ENCODE results near the gene MAPK13.

GRCh38 chr6:36120171-36120869 is 10.0 kb upstream of the MAPK13 start:
- PRO-cap: unidirectional peak, plus-strand start at chr6:36120807

DNA sequence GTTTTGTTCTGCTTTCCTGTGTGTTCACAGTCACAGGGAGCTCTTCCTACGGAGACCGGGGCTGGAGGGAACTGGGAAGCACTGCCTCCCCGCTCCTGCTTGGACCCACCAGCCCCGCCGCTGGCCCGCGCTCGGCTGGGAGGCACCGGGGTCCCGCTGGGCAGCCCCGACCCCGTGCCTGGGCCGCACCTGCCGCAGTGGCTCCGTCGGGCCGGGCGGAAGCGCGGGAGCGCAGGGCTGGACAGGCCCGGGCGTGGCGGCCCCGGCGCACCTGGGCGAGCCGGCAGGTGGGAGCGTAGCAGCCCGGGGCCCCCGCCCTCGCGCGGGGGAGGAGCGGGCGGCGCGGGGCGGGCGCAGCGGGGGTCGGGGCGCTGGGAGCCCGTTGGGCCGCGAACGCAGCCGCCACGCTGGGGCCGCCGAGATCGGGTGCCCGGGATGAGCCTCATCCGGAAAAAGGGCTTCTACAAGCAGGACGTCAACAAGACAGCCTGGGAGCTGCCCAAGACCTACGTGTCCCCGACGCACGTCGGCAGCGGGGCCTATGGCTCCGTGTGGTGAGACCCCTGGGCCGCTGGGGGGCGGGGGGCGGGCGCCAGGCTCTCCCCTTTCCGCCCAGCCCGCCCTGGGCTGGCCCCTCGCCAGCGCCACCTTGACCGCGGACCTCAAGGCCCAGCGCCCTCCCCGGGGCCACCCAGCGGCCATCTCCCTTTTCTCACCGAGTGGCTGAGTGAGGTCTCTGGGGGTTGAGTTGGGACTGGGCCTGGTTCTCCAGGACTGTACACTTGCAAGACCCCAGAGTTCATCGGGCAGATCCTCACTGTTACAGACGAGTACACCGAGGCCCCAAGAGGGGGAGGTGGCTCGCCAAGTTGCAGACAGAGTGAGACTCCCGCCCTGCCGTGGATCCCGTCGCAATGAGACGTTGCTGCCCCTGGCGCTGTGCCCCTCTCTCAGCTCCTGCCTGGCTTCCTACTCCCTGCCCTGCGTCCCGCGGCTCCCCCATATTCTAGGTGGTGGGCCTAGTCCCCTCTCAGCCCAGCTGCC is at the start of gene MAPK13:
Gene MAPK13 (plus strand): TSS at position 366 of the 1,044 bp plus-strand sequence.
- PRO-cap: bidirectional peak, plus-strand start at position 51 of the sequence, minus-strand start at position 73 of the sequence; bidirectional peak, plus-strand start at position 374 of the sequence, minus-strand start at position 205 of the sequence; bidirectional peak, plus-strand start at position 718 of the sequence, minus-strand start at position 721 of the sequence; bidirectional peak, plus-strand start at position 914 of the sequence, minus-strand start at position 913 of the sequence

GRCh38 chr6:36131583-36131952 is 1.3 kb downstream of the MAPK13 start:
- PRO-cap: bidirectional peak, plus-strand start at chr6:36131782, minus-strand start at chr6:36131535

GRCh38 chr6:36247575-36248200 is 22.2 kb upstream of the PNPLA1 start:
- PRO-cap: no peak

DNA sequence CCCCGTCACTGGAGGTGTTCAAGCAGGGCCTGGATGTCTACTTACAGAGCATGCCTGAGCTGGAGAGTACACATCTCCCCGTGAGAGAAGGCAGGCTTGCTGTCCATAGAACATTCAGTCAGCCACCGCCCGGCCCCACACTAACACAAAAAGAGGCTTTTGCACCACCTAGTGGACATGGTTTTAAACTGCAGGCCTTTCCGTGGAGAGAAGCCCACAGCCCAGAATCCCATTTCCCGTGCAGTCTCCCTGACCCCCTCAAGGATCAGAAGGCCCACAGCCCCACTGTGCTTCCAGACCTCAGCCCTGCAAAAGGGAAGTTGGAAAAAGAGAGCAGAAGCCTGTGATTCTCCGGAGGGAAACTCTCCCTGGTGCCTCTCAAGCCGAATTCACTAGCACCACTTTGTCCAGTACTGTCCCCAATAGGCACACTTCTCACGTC is 23.8 kb upstream of the BNIP5 start:
- PRO-cap: no peak

DNA sequence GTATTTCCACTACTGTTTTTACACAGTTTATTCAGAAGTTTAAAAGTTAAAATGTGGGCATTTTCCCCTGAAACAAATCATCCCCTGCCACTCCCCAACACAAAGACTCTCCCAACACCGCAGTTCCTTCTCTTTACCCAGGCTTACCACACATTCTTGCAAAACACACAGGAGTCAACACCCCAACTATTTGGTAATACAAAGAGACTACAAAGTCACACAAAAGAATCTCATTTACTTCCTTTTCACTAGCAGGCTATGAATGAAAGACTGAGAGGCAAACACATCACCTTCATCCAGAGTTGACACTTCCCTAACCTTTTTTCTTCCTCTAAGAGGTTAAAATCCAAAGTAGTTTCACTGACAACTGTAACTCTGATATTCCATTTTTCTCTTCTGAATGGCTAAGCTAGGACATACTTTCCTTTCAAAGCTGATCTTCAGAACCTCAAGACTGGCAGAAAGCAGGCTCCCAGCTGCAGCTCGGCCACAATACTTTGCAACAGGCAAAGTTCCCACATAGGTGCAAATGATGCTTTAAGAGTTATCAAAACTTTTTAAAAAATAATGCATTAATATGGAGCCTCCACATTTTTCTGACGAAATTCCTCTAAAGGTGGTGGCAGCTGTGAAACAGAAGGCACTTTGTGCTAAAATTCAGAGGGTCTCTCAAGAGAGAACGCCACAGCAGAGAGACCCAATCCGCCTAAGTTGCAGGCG is 51.2 kb downstream of the KCTD20 start:
- PRO-cap: no peak

DNA sequence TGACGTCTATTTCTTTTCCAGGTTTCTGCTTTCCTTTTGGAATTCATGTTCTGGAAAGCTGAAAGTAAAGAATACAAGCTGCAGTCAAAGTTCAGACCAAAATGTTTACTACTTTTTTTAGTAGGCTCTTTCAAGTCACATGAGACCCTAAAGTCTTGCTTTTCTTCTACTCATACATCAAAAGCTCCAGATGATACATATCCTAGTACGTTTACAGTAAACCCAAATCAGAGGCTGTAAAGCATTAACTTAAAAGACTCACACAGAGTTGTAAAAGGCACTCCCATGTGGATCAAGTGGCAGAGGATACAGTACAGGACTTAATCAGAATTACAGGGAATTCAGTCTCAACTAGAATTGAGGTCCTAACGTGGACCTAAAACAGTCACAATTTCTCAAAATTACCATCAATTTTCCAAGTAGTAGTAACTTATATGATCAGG is 40.7 kb downstream of the STK38 start:
- PRO-cap: no peak

DNA sequence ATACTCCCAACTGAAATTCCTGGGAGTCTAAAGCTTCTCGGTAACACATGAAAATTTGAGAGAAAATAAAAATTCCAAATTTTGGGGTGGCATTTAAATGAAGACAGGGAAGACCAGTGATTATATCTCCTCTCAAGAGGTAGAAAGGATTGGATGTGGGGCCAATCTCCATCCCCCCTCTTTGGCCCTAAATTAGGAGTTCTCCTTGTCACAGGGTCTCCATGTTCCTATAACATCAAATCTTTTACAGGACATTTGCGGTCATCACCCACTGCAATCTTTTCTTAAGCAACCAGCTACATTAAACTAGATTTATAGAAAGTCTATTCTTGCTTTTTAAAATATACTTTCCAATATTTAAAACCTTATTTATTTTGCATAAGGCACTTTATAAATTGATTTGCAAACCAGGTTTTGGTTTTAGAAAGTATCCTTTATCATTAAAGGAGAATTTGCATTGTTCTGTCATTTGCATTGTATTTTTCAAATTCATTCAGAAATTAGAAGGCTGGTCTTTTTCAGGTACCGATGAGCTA is 26.5 kb downstream of the STK38 start:
- PRO-cap: no peak

DNA sequence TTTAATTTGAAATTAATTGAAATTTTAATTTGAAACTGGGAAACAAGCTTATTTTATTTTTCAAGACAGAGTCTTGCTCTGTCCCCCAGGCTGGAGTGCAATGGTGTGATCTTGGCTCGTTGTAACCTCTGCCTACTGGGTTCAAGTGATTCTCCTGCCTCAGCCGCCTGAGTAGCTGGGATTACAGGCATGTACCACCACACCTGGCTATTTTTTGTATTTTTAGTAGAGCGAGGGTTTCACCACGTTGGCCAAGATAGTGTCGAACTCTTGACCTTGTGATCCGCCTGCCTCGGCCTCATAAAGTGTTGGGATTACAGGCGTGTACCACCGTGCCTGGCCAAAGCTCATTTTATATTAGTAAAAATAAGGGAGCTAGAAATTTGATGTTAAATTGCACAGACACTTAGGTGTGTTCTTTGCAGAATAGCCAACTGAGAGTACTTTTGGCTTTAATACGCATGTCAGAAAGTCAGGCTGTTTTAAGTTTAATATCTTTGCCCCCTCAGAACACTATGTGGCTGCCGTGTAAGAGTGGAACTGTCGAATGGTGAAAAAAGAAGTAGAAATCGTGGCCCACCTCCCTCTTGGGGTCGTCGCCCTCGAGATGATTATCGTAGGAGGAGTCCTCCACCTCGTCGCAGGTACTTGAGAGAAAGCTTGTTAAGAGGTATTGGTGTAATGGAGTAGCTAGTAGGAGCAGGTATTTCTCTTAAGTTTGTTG is 4.3 kb downstream of the SRSF3 start:
- PRO-cap: no peak

DNA sequence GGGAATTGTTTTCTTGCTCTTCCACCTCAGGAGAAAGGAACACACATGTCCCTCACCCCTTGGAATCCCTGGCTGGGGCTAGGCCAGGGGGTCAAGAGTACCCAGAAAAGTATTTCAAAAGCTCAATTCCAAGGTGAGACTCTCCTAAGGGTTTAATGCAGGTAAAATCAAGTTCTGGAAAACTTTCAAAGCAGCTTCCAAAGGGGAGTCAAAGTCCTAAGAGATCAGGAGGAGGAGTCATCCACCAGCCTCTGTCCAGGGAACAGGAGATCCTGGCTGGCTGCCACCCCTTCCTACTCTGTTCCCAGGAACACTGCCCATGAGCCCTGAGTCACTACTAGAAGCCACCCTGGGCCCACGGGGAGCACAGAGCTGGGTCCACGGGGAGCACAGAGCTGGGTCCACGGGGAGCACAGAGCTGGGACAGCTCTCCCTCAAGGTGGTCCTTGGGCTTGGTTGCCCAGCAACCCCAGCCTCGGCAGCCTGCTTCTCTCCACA is 35.5 kb upstream of the CDKN1A start:
- PRO-cap: no peak

- PRO-cap: no peak
Measured at GRCh38 chr6:36676966-36677616, 1.4 kb upstream of the CDKN1A start.

DNA sequence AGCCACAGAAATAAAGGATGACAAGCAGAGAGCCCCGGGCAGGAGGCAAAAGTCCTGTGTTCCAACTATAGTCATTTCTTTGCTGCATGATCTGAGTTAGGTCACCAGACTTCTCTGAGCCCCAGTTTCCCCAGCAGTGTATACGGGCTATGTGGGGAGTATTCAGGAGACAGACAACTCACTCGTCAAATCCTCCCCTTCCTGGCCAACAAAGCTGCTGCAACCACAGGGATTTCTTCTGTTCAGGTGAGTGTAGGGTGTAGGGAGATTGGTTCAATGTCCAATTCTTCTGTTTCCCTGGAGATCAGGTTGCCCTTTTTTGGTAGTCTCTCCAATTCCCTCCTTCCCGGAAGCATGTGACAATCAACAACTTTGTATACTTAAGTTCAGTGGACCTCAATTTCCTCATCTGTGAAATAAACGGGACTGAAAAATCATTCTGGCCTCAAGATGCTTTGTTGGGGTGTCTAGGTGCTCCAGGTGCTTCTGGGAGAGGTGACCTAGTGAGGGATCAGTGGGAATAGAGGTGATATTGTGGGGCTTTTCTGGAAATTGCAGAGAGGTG is 744 bp upstream of the CDKN1A start:
- PRO-cap: no peak

- PRO-cap: no peak
Measured at GRCh38 chr6:36681939-36683231, 3.9 kb downstream of the CDKN1A start.

DNA sequence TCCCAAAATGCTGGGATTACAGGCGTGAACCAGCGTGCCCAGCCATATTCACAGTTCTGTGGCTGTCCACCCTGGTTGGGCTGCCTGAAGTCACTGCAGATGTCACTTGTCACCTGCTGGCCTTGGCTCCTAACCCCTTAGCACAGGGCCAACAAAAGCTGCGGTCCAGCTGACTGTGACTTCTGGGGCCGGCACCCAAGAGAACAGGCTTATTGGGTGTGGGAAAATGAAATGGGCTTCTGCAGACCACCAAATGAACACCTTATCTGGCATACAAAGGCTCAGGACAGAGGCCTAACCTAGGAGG is 70.8 kb downstream of the CPNE5 start:
- PRO-cap: no peak

DNA sequence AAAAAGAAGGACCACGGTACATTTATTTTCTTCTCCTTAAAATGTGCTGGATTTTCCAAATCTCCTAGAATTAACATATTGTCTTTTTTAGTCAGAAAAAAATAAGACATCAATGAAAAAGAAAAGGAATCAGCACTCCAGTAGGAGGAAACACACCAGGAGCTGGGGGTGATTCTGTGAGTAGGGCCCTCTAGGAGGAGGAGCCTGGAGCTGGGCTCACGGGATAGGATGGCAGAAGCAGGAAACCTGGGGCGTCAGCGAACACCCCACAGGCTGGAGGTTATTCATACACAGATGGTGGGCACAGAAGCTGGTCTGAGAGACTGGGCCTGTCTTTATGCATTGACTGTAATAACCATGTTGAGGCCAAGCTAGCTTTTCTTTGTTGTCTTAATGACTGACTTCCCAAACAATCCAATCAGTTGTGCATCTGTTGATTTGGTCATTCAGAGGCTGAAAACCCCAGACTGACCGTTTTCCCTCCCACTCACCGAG is 53.2 kb downstream of the CPNE5 start:
- PRO-cap: no peak

DNA sequence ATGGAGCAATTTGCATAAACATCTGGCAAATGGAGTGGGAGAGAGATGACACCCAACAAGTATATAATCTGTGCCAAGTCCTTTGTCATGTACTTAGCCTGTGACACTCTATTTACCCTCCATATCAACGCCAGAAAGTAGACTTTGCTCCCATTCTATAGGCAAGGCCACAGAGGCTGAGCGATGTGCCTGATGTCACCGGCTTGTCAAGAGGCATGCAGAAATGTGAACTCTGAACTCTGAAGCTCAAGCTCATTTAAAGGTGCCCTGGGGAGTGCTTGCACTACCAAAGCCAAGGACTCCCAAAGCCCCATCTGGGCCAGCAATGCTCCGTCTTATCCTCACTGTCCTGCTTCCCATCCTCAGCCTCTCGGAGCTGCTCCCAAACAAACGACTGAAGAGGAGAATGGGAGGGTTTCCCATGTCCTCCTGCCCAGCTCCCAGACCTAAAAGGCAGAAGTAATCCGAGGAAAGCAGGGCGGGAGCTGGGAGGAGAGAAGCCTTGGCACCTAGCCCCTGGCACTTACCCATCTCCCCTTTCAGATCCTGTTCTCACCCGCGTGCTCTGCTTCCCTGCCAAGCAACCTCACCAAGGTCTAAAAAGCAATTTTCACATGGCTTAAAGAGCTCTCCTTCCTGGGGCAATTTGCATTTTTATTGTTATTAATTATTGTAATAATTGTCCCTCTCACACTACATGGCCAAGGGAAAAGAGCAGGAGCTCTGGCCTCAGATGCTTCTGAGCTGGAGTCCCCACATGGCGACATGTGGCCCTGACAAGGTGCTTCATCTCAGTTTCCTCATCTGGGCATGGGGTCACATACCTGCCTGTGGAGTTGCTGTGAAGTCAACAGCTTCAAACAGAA is 9.1 kb downstream of the CPNE5 start:
- PRO-cap: no peak

DNA sequence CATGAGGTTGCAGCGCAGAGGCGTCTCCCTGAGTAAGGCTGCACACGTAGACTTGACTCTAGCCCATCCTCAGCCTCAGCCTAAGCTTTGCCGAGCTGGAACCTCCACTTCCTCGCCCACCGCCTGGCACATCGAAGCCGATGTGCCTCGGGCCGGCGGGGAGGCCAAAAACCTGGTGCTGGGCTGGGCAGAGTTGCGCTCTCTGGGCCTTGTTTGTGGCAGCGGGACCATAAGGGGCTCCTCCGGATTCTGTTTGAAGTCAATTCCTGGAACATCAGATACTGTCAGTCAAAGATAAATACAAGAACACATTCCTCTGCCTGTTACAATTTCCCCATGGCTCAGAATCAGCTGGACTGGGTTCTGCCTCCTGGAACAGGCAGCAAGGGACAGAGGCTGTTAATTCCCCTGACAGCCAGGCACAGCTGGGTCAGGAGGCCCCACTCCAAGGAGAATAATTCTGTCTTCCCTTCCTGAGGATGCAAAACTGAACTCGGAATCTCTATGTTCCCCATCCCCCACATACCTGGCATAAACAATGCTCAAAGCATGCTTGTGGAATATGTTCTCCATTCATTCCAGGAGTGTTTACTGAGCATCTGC is 1.7 kb upstream of the CPNE5 start:
- PRO-cap: no peak

DNA sequence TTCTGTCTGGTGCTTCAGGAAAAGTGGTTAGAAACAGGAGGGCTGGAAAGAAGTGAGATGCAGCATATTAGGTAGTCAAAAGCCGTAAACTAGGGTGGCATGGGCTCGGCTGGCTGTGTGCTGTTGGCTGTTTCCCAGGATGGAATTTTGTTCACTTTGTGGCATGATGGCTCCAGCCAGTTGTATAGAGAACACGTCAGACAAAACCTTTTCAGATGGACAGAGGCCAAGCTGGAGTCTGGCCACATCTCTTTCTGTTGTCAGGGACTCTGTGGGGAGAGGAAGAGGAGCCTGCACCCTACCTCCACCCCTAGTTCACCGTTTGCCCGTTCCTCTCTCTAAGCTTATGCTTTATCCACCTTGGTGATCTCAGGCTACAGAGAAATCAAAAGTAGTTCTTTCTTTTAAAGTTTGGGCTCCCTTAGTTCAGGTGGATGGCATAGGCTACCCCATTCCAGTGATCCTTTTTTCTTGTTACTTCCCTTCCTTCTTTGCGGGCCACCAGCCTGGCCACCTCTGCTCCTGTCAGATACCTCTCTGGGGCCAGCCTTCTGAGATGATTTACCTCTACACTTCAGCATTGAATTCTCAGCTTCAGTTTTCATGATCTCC is 22.1 kb downstream of the C6orf89 start:
- PRO-cap: no peak

DNA sequence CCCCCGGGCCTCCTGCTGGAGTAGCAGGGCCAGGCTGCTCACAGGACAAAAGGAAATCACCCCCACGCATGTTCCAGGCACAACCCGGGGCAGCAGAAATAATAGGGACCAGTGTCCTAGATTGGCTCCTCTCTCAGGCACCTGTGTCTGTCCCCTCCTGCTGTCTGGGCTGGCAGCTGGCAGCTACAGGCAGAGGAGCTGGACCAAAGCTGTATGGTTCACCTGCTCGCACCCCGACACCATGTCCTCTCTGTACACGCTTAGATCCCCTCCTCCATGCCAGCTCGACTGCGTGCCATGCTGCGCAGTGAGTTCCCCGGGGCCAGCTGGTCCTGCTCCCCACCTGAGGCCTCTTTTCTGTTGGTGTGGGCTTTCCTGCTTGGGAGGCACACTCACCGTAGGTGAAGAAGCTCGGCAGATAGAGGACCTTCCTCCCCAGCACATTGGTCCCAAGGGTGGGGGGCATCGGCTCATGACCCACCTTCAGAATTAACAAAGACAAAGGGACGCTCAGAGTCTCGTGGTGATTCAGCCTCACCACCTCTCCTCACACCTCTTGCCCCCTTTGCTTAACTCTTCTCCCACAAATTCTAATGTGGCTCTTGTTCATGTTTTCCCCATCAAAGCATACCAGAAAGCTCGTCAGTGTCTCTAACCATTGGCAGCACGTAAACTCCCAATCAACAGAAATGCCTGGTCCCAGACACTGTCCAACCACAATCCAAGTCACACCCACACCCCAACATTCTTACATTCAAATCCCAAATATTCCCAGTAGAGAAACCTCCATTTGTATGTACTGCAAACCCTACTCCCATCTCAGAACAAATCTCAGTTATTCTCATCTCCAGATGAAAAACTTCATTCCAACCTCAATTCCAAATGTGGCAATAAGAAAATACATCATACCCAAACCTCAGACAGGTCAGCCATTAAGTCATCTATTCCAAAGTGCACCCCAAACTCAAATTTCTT is 4.5 kb downstream of the MTCH1 start:
- PRO-cap: no peak

DNA sequence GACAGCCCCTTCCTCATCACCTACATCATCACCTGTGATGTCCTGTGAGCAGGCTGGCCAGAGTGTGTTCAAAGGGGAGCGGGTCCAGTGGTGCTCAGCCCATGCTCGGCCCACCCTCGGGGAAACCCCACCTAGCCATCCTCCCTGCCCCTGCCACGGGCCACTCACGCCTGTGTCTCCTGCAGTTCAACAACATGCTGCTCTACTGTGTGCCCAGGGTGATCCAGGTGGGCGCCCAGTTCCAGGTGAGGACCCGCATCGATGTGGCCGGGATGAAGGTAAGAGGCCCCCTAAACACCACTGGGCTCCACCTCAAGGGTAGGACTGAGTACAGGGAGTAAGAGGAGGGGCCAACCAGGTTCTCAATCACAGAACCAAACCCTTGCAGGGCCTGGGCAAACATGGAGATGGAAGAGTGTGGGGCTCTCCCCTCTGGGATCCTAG is 10.2 kb downstream of the FGD2 start:
- PRO-cap: no peak